Astrocyte (in vitro differentiated cells and primary cell): ENCODE measurements around the gene EFNA2.

GRCh38 chr19:954712-955450, 29.0 kb downstream of the ARID3A start:
- PRO-cap, result no peak
- RRBS, 2 experiments, result 82% methylated on average over 5 of the region's 37 CpGs; no CpG with 5 or more reads in 1 of the 2 experiments

- PRO-cap, result no peak
- RRBS, 2 experiments, result no CpG with 5 or more reads among the region's 43 CpGs
Measured at GRCh38 chr19:1014025-1014737, 6.7 kb downstream of the TMEM259 start.

GRCh38 chr19:1018672-1019555, 2.0 kb downstream of the TMEM259 start:
- PRO-cap, result no peak
- RRBS, 2 experiments, result no CpG with 5 or more reads among the region's 21 CpGs

GRCh38 chr19:1019623-1020370, 1.1 kb downstream of the TMEM259 start:
- PRO-cap, result no peak
- RRBS, 2 experiments, result 46 to 51% methylated on average over 16 to 19 of the region's 37 CpGs

GRCh38 chr19:1035758-1036683, 3.9 kb upstream of the ABCA7 start:
- PRO-cap, result no peak
- RRBS, 2 experiments, result 90% methylated on average over 2 of the region's 34 CpGs; no CpG with 5 or more reads in 1 of the 2 experiments

GRCh38 chr19:1045403-1045671, 5.4 kb downstream of the ABCA7 start:
- PRO-cap, result no peak
- RRBS, 2 experiments, result no CpG with 5 or more reads among the region's 8 CpGs

GRCh38 chr19:1075463-1075927, 8.5 kb downstream of the ARHGAP45 start:
- PRO-cap, result no peak
- RRBS, 2 experiments, result no CpG with 5 or more reads among the region's 17 CpGs

DNA sequence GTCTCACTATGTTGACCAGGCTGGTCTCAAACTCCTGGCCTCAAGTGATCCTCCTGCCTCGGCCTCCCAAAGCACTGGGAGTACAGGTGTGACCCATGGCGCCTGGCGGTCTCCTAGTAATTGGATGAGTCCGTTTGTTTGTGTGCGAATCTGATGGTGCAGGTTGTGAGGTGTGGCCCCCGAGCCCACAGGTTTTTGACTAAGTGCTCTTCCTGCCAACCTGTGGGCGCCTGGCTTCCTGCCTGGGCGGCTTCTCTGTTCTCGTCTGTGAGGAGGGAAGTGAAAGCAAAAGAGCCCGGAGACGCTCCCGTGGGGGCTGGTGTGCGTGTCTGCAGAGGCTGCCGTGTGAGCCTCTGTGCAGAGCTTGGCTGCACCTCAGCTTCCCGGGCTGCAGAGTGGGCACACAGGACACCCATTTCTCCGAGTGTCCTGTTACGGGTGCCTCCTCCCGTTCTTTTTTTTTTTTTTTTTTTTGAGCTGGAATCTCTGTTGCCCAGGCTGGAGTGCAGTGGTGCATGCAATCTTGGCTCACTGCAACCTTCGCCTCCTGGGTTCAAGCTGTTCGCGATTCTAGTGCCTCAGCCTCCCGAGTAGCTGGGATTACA, 10.1 kb downstream of the ARHGAP45 start:
- PRO-cap, result no peak
- RRBS, 2 experiments, result 79% methylated on average over 5 of the region's 22 CpGs

GRCh38 chr19:1086375-1087246, 8.6 kb downstream of the POLR2E start:
- PRO-cap, result no peak
- RRBS, 2 experiments, result 81% methylated on average over 7 of the region's 31 CpGs; no CpG with 5 or more reads in 1 of the 2 experiments

- PRO-cap, result no peak
- RRBS, 2 experiments, result 85 to 88% methylated on average over 6 of the region's 29 CpGs
Measured at GRCh38 chr19:1106054-1106925, 2.5 kb downstream of the GPX4 start.

GRCh38 chr19:1147263-1147547, 26.9 kb downstream of the SBNO2 start:
- PRO-cap, result no peak
- RRBS, 2 experiments, result 71 to 76% methylated on average over 1 of the region's 12 CpGs

GRCh38 chr19:1157419-1158362, 16.4 kb downstream of the SBNO2 start:
- PRO-cap, result no peak
- RRBS, 2 experiments, result 88% methylated on average over 2 of the region's 57 CpGs; no CpG with 5 or more reads in 1 of the 2 experiments

- PRO-cap, result no peak
- RRBS, 2 experiments, result 11 to 32% methylated on average over 7 of the region's 26 CpGs
Measured at GRCh38 chr19:1171209-1171673, 2.8 kb downstream of the SBNO2 start.

DNA sequence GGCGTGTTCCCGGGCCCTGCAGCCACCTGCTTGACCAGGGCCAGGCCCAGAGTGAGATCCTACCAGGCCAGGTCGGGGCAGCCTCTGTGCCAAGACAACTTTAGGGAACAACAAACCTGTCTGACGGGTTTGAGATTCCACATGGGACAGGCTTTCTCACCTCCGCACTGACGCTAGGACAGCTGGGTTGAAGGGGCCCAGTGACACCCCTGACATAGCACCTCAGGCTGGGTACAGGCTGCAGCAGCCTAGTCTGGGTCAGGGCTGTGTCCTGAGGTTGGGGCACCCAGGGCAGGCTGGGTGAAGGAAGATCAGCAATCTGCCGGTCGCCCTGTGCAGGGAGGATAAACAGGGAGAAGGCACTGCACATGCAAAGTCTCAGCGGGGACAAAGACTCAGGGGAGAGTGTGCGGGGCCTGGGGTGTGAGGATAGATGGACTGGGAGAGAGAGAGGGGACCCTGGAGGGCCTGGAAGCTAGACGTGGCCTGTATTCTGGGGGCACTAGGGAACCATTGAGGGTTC, 7.7 kb upstream of the SBNO2 start:
- PRO-cap, result no peak
- RRBS, 2 experiments, result no CpG with 5 or more reads among the region's 11 CpGs

DNA sequence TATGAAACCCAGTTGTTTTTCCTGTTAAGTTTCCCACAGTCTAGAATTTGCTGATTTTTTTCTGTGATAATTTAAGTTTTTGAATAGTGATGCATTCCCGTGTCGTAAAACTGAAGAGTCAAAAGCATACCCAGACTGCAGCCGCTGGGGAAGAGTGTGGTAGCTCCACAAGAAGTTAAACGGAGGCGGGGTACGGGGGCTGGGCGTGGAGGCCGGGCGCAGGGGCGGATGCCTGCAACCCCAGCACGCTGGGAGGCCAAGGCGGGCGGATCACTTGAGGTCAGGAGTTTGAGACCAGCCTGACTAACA, 13.2 kb upstream of the STK11 start:
- PRO-cap, result no peak
- RRBS, 2 experiments, result no CpG with 5 or more reads among the region's 13 CpGs

- PRO-cap, result no peak
- RRBS, 2 experiments, result no CpG with 5 or more reads among the region's 10 CpGs
Measured at GRCh38 chr19:1208825-1209267, 3.3 kb downstream of the STK11 start.

DNA sequence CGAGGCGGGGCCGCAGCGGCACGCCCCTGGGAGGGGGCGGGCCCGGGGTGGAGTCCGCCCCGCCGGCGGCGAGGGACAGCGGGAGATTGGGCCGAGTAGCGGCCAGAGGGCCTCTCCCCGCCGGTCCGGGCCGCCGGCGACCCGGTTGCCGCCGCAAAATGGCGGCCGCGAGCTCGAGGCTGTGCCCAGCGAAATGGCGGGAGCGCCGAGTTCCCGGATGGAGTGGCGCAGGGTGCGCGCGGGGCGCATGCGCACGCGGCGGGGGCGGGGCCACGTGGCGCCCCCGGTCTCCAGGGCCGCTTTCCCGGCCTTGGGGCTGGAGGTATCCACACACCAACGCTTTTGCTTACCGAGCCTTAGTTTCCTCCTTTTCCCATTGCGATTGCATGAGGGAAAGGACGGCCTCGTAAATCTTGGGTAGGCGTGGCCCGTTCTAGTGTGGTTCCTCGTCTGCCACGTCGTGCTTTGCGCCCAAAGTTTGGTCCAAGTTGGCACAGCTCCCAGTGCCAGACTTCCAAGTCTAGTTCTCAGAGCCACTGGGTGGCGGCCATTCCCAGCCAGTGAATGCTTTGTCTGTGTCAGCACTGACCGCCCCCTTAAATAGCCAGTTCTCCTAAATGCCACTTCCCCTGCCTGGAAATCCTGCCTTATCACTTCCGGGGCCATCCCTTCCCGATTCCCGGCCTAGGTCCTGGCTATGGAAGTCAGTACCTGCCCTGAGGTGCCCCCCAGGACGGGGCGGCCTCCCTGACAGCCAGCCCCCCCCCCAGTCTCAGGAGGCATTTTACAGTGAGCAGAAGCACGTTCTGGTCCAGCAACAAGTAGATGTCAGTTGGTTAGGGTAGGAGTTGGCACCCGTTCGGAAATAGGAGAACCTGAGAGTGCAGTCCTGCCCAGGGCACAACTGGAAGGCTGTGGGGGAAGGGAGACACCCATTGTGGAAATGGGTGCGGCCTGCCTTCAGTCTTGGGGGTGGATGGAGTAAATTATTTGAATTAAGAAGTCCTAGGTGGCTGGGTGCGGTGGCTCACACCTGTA, 662 bp downstream of the CIRBP start:
- PRO-cap, result bidirectional peak, plus-strand start at position 159 of the sequence, minus-strand start at position 194 of the sequence; bidirectional peak, plus-strand start at position 596 of the sequence, minus-strand start at position 571 of the sequence
- RRBS, 2 experiments, result under 1 to 2% methylated on average over 35 to 38 of the region's 71 CpGs

DNA sequence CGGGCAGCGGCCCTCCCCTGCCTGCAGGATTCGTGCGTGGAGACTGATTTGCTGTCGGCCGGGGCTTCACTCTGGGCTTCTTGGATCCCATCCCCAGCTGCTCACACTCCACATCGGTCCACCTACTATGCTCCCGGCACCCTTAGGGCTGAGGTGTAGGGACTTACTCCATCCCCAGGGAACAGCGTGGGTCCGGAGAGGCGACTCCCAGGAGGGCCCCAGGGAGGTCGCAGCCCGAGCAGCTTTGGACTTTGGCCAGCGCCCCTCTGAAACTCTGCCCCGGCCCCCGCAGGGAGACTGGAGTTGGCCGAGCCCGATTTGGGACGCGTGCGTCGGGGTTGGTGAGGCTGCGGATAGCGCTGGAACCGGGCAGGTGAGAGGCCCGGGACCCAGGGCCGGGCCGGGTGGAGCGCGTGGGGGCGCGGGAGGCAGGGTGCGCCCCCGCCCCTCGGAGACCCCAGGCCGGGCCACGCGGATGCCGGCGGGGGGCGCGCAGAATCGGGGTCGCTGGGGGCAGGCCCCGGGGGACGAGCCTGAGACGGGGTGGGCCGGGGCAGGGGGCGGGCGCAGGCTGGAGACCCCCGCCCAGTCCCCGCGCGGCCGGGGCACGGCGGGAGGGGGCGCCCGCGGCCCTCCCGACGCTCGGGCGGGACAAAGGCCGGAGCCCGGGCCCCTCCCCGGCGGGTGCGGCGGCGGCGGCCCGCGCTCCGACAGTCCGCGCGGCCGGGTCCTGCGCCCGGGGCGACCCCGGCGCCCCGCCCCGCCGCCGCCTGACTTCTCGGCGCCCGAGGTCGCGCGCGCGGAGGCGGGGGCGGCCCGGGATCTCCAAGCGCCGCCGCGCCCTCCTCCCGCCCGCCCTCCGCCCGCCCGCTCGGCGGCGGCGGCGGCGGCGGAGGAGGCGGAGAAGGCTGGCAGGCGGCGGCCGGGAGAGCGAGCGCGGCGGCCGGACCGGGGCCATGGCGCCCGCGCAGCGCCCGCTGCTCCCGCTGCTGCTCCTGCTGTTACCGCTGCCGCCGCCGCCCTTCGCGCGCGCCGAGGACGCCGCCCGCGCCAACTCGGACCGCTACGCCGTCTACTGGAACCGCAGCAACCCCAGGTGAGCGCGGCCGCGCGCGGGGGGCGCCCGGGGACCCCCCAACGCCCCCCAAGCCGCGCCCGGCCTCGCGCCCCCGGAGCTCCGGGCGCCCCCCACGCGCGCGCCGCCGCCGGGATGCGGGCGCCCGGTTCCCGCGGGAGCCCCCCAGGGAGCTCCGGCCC, at the start of gene EFNA2:
Gene EFNA2 (plus strand): TSS at position 661 of the 1,257 bp plus-strand sequence.
- PRO-cap, result no peak
- RRBS, 2 experiments, result 4 to 5% methylated on average over 84 to 89 of the region's 179 CpGs

DNA sequence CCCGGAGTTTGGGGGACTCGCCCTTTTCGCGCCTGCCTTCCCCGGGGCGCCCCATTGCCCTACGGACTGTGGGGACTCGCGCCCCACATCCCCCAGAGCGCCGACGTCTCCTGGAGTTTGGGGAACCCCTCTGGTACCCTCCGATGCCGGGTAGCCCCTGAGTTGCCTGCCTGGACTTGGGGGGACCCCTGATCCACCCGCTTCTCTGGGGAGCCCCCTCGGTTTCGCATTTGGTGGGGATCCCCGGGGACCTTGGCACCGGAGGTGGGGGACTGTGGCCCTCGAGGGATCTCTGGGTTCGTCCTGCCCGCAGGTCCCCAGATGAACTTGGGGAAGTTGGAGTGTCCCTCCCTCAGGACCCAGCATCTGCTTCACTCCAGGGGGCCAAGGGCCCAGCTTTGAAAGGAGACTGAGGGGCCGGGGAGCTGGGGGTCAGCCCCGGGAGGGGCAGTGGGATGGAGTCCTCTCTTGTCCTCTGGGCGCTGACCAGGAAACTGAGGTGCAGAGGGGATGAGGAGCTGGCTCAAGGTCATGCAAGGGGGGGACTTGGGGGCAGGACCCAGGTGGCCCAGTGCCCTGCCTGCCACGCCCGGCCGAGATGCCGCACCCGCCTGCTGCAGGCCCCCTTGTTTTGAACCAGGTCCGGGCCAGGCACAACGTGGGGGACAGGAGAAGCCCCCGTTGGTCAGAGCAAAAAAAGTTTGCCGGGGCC, 953 bp downstream of the EFNA2 start:
- PRO-cap, result no peak
- RRBS, 2 experiments, result 13% methylated on average over 12 to 19 of the region's 34 CpGs

DNA sequence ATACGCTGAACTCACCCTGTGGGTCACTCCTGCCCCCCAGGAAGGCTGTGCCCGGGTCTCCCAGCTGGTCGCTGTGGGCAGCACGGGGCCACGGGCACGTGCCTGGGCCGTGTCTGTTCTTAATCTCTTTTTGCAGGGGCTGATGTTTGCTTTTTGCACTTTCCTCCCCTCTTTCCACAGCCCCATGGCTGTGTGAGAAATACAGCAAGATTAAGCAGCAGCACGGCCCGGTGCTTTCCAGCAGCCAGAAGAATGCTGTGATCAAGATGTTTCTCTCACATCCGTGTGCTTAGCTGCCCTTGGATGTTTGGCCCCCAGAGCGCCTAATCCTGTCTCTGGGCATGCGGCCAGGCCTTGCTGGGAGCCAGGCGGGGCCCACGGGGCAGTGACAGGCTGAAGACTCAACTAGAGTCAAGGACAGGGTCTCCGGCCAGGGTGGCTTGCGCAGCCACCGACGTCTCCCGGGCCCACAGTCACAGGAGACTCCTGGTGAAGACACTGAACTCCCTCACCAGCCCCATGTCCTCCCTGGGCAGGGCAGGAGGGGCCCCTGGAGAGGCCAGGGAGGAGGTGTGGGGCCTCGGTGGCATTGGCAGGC, 10.3 kb upstream of the NDUFS7 start:
- PRO-cap, result no peak
- RRBS, 2 experiments, result no CpG with 5 or more reads among the region's 20 CpGs